Heart left ventricle (tissue), 7 donors: ENCODE measurements around a stretch of chr11.

DNA sequence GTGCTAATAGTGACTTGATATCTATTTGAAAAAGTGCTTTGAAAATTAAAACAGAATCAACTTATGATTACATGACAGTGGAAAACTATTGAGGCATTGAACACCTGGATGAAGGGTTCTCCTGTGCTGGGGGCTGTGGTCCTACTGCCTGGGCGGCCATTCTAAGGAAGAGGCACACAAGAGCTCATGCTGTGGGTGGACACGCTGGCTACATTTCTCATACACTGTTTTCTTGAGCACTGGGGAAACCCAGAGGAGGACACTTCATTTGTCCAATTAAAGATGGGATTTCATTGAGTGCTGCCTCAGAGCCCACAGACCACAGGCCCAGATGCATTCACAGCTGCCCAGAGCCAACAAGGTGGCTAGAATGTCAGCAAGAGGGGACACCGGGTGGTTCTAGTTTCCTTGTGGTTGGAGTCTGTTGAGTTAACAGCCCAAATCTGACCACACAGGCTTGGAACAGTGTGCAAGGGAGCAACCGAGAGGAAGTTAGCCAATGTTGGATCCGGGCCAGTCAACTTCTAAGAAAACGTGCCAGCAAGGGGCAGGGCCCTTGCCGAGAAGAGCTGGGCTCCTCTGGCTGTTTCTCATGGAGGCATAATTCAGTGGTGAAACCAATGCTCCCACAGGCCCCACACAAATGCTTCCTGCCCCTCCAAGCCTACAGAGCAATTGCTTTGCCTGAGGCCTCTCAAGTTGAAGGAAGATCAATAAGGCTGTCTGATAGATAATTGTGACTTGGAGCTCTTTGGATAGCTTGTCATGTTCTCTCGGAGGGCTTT, 35.0 kb upstream of the SORL1 start:
- PRO-cap, 6 experiments: no peak in any of the 6 experiments
- RAMPAGE, long total RNA, 2 experiments: no peak in any of the 2 experiments
- RRBS: 5% methylated on average over 3 of the region's 8 CpGs

DNA sequence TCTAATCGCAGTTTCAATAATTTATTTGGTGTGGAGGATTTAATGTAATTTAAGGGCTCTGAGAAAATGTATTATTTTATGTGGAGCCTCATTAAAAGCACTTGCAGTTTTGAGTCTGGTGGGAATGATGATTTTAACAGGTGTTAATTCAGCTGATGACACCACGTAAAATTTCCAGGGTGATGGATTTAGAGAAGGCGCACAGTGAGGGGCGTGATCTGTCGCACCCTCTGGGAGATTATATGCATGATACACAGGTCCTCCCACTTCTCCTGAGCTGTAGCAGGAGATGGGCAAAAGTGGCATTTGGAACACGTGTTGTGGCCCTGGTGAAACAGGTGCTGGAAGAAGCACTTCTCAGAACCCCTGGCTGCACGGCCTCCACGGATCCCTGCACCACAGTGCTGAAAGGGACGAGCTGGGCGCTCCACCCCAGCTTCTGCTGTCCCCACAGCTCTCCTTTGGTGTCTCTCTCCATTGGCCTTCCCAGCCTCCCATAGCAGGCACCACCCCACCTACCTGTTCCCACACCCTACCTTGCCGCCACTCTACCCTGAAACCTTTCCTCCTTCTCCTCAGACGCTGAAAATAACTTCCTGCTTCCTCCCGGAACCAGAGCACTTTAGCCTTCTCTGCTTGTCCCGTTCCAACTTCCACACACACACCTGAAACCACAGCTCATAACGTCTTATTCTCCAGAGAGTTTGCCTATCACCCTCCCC, 6.9 kb upstream of the SORL1 start:
- PRO-cap, 6 experiments: no peak in any of the 6 experiments
- RAMPAGE, long total RNA, 2 experiments: no peak in any of the 2 experiments
- RRBS: no CpG with 5 or more reads among the region's 15 CpGs

DNA sequence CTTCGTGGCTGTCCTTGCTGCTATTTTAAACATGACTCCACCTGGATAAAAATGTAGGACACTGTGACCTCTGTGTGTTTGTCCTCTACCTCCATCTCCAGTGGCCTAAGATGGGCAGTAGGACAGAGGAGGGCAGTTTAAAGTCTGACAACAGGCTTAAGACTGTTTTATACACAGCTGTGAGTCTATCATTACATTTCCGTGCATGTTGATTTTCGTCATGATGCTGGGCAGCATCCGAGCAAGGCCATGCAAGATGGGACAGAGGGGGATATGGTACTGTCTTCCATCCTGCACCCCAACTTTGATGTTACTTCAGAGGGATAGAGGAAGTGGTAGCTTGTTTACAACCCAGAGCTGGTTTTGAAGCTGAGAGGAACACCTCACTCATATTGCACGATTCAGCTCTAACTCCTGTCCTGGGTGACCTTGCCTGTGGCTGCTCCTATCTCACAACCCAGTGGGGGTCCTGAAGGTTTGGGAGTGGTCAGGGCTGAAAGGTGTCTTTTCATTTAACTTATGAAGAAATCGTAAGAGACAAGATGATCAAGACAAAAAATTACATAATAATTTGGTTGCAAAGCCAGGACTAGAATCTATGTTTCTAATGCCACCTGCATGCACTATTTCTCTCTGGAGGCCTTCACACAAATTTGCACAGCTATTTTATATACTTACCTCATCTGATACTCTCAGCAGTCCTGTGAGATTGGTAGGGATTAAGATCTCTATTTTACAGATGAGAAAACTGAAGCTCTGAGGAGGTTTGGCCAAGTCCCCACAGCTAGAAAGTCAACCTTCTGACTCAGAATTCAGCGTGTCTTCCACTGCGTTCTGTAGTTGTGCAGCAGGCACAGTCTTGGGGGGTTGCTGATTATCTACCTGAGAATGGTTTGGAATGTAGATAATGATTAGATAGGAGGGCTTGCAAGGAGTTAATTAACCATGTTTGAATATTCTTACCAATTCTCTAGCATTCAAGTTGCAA, 2.8 kb upstream of the SORL1 start:
- PRO-cap, 6 experiments: no peak in any of the 6 experiments
- RAMPAGE, long total RNA, 2 experiments: no peak in any of the 2 experiments
- RRBS: no CpG with 5 or more reads among the region's 8 CpGs

- PRO-cap, 6 experiments: no peak in any of the 6 experiments
- RAMPAGE, long total RNA, 2 experiments: no peak in any of the 2 experiments
- RRBS: no CpG with 5 or more reads among the region's 2 CpGs
Observed at GRCh38 chr11:121450387-121450993, 1.6 kb upstream of the SORL1 start.

DNA sequence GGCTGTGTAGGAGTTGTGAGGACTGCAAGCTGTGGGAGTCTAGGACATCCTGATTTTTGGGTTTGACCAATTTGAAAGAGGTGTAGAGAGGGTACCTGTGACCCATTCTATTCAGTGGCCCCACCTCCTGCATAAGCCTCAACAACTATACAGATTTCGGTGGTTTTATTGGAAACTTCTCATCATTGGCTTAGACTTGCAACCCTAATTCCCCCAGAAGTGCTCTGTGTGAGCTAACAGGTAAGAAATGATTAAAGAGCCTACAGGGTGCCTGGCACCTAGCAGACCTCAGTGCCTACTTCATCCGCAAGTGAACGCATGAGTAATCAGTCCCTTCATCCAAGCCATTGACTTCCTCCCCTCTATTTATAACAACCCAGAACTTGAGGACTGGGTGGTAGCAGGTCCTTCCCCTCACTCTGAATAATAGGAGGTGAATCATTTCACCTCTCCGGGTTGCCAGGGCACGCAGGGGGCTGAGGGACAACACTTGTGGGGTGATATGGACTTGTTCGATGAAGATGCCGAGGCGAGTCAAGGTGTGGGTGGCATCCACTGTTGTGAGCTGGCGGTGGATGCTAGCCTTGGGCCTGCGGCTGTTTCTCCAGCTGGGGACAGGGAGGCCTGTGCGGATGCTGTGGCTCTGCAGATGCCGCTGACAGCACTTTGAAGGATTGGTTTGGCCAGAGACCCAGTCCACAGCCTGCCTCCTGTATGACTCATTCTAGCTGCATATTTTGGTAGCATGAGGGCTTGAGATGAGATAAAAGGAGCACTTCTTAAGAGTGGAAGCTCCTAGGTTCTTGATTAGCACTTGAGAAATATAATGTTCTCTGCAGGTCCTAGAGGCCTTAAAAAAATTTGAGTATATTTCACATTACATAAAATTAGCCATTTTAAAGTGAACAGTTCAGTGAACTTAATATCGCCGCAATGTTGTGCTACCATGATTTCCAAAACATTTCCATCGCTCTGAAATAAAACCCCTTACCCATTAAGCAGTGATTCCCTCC, 12.3 kb downstream of the SORL1 start:
- PRO-cap, 6 experiments: no peak in any of the 6 experiments
- RAMPAGE, long total RNA, 2 experiments: no peak in any of the 2 experiments
- RRBS: no CpG with 5 or more reads among the region's 15 CpGs

- PRO-cap, 6 experiments: no peak in any of the 6 experiments
- RAMPAGE, long total RNA, 2 experiments: no peak in any of the 2 experiments
- RRBS: 70% methylated on average over 2 of the region's 9 CpGs
Observed at GRCh38 chr11:121465826-121466474, 13.8 kb downstream of the SORL1 start.

- PRO-cap, 6 experiments: no peak in any of the 6 experiments
- RAMPAGE, long total RNA, 2 experiments: no peak in any of the 2 experiments
- RRBS: no CpG with 5 or more reads among the region's 4 CpGs
Observed at GRCh38 chr11:121471644-121472066, 19.5 kb downstream of the SORL1 start.

GRCh38 chr11:121569625-121570585, 117.8 kb downstream of the SORL1 start:
- PRO-cap, 6 experiments: no peak in any of the 6 experiments
- RAMPAGE, long total RNA, 2 experiments: no peak in any of the 2 experiments
- RRBS: no CpG with 5 or more reads among the region's 24 CpGs

GRCh38 chr11:121572279-121572859, 120.3 kb downstream of the SORL1 start:
- PRO-cap, 6 experiments: no peak in any of the 6 experiments
- RAMPAGE, long total RNA, 2 experiments: no peak in any of the 2 experiments
- RRBS: no CpG with 5 or more reads among the region's 11 CpGs

GRCh38 chr11:121617388-121618503, 165.6 kb downstream of the SORL1 start:
- PRO-cap, 6 experiments: no peak in any of the 6 experiments
- RAMPAGE, long total RNA, 2 experiments: no peak in any of the 2 experiments
- RRBS: no CpG with 5 or more reads among the region's 15 CpGs

DNA sequence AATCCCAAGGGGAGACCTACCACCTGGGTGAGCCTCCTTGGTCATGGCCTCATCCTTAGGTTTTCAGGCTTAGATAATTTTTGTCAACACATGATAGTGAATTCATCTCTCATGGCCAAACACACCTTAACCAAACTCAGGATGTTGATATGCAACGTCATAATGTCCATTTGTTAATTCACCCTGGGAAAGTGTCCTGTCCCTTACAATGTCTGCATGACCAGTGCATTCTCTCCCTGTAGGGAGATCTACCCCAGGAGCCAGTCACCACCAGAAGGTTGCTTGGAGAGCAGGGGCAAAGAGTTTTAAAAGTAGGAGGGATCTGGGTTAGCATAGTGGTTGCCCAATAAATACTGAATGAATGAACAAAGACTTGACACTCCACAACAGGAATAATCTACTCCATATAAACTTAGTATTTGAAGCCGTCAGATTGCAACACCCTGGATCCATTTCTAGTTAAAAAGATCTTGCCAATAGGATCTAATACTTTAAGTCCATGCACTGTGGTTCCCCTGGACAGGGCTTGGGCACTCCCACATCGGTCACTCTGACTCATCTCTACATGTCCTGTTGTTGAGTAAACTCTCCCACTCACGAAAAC, 182.5 kb downstream of the SORL1 start:
- PRO-cap, 6 experiments: no peak in any of the 6 experiments
- RAMPAGE, long total RNA, 2 experiments: no peak in any of the 2 experiments
- RRBS: no CpG with 5 or more reads among the region's 4 CpGs

- PRO-cap, 6 experiments: peak in 6 of 6 experiments; most common plus-strand start chr11:121722670 (in 2); most common minus-strand start chr11:121722563 (in 2)
- RAMPAGE, long total RNA, 2 experiments: no peak in any of the 2 experiments
- RRBS: under 1% methylated on average over 9 of the region's 51 CpGs
Observed at GRCh38 chr11:121722280-121723325, 270.5 kb downstream of the SORL1 start.

DNA sequence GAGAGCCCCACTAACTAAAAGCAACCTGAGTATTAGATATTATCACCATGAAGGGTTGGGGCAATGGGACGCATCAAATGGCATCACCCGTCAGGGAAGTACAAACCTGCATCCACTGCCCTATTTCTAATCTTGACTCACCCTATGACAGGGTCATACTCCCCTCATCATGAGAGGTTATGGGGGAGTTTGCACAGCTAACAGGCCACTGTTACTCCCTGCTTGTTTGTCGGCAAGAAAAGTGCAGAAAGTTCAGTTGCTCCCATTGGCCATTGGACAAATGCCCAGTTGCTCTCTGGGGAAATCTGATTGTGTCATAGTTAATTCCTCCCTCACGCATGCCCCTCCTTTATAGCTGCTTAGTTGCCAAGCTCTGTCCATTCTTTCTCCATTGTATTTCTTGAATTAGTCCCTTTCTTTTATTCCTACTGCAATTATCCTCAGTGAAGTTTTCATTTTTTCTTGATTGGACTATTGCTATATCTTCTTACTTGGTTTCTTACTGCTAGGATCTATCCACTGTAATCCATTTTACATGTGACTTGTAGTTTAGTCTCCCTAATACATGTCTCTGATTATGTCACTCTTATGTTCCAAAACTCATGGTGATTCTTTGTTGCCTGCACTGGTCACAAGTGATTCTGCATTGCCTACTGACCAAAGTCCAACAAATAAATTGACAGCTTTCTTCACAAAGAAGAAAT, 94.0 kb upstream of the BLID start:
- PRO-cap, 6 experiments: peak in 1 of 6 experiments; most common minus-strand start position 231 of the sequence (in 1)
- RAMPAGE, long total RNA, 2 experiments: no peak in any of the 2 experiments
- RRBS: no CpG with 5 or more reads among the region's 4 CpGs

DNA sequence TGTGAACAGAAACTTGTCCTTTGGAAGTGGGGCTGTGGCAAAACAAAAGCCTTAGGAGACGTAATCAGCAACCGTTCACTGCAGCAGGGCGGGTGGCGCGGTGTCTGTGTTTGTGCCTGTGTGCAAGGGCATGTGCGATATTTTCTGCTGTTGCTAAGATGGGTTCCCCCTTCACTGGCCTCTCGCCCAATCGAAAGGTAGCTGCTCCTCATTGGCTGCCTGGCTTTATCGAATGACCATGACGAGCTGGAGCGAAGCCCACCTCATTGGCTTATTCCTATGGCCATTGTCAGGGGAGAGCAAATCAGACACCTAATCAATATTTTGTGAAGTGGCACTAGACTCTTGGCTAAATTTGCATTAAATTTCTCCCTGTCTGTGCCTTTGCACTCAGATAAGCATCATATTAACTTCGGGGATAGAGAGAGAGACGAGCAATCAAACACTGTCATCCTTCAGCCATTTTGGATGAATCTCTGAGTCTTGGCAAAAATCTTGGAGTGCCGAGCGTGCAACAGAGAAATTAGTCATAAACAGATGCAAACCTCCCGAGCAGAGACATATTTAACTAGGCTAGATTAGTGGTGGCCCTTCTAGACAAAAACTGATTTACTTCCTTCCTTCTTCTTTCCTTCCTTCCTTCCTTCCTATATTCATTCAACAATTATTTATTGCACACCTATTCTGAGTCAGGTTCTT, 114.2 kb upstream of the BLID start:
- PRO-cap, 6 experiments: no peak in any of the 6 experiments
- RAMPAGE, long total RNA, 2 experiments: no peak in any of the 2 experiments
- RRBS: no CpG with 5 or more reads among the region's 16 CpGs

- PRO-cap, 6 experiments: no peak in any of the 6 experiments
- RAMPAGE, long total RNA, 2 experiments: no peak in any of the 2 experiments
- RRBS: no CpG with 5 or more reads among the region's 6 CpGs
Observed at GRCh38 chr11:122305406-122305831, 189.4 kb upstream of the BLID start.

- PRO-cap, 6 experiments: no peak in any of the 6 experiments
- RAMPAGE, long total RNA, 2 experiments: no peak in any of the 2 experiments
- RRBS: no CpG with 5 or more reads among the region's 11 CpGs
Observed at GRCh38 chr11:122723893-122724710, 68.6 kb downstream of the UBASH3B start.

GRCh38 chr11:122726761-122727953, 71.6 kb downstream of the UBASH3B start:
- PRO-cap, 6 experiments: peak in 2 of 6 experiments; most common plus-strand start chr11:122727749 (in 1); most common minus-strand start chr11:122727644 (in 2)
- RAMPAGE, long total RNA, 2 experiments: no peak in any of the 2 experiments
- RRBS: no CpG with 5 or more reads among the region's 25 CpGs

DNA sequence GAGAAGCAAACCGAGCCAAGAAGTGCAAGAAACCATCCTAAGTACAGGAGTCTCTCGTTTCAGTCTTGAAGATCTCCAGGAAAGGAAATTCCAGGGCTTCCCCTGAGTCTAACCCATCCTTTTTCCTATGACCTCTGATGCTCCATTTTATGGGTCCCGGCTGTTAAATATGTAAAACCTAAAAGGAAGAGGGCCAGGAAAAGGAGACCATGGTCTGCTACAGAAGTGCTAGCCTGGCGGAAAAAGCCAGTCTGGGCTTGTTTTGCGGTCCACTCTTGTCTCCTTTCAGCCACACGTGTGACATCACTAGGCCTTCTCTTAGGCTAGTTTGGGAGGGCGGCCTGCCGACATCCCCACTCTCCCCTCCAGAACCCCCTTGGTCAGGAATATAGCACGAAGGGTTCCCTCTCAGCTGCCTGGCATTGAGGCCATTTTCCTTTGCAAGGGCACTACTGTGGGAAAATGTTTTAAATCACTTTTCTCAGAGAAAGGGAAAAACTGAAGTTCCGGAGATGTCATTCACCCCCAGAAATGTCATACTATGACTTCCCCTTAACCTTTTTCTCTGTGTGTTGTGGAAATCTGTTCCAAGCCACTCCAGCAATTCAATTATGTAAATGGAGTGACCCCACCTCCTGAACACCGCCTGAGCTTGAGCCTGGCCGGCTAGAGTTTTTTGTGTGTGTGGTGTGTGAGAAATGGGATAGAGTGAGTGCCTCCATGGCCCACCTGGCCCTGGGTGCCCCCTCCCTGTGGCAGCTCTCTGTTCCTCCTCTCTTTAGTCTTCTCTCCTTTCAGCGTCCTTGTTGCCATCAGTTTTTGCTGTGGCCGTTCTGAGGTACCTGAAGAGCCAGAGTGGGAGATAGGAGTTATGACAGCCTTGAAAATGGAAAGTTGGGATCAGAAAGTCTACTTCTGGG, 87.0 kb downstream of the UBASH3B start:
- PRO-cap, 6 experiments: no peak in any of the 6 experiments
- RAMPAGE, long total RNA, 2 experiments: no peak in any of the 2 experiments
- RRBS: no CpG with 5 or more reads among the region's 14 CpGs

DNA sequence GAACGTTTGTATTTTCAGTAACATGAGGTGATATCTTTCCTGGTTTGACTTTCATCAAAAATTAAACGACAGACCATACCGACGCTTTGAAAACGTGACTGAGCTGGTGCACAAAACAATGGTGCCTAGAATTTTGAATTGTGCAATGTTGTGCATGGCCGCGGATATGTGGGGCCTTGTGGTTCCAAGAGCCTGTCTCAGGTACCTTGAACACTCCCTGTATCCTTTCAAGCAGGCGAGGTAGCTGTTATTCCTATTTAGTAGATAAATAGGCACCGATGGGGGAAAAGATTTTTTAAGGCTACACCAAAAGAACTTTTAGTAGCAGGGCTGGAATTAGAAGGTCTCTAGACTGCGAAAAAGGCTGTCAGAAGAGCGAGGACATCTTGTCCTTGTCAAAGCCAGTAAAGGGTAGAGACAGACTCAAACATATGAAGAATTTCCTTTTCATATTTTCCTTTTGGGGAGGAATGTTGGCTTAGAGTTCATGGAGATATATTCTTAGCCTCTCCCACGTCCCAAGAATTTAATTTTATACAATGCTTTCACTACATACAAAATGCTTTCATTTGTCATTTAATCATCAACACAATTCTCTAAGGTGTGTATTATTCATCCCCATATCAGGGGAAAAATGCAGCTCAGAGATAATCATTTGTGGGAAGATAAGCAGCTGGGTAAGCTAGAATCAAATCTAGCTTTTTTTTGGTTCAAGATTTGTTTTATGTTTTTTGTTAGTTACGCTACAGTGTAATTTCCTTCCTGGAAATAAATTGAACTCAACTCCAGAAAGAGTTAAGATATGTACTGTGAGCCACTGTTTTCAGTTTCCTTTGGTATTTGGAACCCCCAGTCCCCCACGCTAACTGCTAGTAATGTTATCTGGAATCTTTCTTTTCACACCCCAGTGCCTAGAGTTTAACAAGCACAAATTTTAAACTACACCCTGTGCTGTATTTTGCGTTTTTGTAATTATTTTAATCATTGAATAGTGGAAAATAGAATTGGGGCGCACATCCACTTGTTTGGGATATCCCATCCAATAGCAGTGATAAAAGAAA, 1.7 kb upstream of the HSPA8 start:
- PRO-cap, 6 experiments: peak in 5 of 6 experiments; most common plus-strand start position 826 of the sequence (in 1); most common minus-strand start position 397 of the sequence (in 5)
- RAMPAGE, long total RNA, 2 experiments: no peak in any of the 2 experiments
- RRBS: no CpG with 5 or more reads among the region's 16 CpGs

DNA sequence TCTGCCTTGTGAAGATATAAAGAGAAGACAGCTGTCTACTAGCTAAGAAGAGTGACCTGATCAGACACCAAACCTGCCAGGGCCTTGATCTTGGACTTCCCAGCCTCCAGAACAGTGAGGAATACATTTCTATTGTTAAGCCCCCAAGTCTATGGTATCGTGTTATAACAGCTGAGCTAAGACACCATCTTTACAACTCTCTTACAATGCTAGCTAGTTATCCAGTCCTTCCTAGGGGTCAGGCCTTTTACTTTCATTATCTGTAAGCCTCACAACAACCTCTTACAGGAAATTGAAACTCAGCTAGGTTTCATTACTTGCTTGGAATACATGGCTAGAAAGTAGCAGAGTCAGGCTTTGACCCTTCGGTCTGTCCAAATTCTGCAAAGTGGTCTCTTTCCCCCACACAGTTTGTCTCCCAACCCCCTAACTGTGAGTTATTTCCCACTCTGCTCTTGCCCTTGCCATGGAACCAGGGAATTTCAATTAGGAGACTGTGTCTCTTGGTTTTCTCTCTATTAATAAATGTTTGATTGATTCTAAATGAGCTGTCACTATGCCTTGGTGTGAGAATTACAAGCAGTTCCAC, 38.3 kb upstream of the CLMP start:
- PRO-cap, 6 experiments: no peak in any of the 6 experiments
- RAMPAGE, long total RNA, 2 experiments: no peak in any of the 2 experiments
- RRBS: no CpG with 5 or more reads among the region's 2 CpGs